ENCODE results near the genes GAP43, B4GALT4, ARHGAP31 and POPDC2.

GRCh38 chr3:114070574-114070958 is 14.0 kb downstream of the QTRT2 start:
- PRO-cap = no peak

- PRO-cap = no peak
Measured at GRCh38 chr3:114295936-114296227, 2.1 kb downstream of the TIGIT start.

DNA sequence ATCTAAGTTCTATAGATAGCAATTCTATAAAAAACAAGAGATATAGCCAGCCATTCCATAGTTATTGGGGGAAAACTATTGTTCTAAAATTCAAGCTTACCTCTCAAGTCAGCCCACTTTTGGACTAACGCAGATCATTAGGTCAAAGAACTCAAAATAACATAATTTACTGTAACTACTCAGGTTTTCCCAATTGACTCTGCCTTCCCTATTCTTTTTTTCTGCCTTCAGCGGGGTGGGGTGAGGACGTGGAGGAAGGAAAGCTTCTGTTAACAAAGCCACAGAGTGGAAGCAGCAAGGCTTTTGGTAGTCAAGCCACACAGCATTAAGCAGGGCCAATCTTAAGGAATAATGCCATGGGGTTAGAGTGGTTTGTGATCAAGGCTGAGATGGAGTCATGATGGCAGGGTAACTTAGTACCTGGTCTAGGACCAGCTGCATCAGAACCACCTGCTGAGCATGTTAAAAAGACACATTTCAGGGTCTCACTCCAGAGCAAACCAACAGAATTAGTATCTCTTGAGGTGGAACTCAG is 277.5 kb downstream of the TIGIT start:
- PRO-cap = no peak

GRCh38 chr3:114623918-114624853 is 330.4 kb downstream of the TIGIT start:
- PRO-cap = bidirectional peak, plus-strand start at chr3:114624222, minus-strand start at chr3:114624143

- PRO-cap = no peak
Measured at GRCh38 chr3:114706385-114707093, 412.7 kb downstream of the TIGIT start.

DNA sequence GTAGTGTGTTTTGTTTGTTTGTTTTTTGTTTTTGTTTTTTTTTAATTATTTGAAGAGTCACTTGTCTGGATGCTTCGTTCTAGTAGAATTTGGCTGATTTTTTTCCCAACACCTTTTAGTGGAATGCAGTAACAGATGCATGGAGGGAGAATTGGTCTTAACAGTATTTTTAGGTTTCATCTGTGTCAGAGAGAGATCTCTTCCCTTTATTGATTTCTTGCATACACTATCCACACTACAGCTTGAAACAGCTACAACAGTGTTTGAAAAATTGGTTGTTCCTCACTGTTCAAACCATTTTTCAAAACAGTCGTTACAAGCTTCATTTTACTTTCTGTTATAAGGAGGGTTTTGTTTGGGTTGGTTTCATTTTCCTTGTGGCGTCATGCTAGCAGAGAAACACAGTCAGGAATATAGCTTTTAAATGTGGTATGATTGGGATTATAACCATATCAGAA is 400.7 kb downstream of the ZBTB20 start:
- PRO-cap = no peak

- PRO-cap = no peak
Measured at GRCh38 chr3:114781917-114782434, 365.1 kb downstream of the ZBTB20 start.

- PRO-cap = no peak
Measured at GRCh38 chr3:114984127-114984747, 162.9 kb downstream of the ZBTB20 start.

DNA sequence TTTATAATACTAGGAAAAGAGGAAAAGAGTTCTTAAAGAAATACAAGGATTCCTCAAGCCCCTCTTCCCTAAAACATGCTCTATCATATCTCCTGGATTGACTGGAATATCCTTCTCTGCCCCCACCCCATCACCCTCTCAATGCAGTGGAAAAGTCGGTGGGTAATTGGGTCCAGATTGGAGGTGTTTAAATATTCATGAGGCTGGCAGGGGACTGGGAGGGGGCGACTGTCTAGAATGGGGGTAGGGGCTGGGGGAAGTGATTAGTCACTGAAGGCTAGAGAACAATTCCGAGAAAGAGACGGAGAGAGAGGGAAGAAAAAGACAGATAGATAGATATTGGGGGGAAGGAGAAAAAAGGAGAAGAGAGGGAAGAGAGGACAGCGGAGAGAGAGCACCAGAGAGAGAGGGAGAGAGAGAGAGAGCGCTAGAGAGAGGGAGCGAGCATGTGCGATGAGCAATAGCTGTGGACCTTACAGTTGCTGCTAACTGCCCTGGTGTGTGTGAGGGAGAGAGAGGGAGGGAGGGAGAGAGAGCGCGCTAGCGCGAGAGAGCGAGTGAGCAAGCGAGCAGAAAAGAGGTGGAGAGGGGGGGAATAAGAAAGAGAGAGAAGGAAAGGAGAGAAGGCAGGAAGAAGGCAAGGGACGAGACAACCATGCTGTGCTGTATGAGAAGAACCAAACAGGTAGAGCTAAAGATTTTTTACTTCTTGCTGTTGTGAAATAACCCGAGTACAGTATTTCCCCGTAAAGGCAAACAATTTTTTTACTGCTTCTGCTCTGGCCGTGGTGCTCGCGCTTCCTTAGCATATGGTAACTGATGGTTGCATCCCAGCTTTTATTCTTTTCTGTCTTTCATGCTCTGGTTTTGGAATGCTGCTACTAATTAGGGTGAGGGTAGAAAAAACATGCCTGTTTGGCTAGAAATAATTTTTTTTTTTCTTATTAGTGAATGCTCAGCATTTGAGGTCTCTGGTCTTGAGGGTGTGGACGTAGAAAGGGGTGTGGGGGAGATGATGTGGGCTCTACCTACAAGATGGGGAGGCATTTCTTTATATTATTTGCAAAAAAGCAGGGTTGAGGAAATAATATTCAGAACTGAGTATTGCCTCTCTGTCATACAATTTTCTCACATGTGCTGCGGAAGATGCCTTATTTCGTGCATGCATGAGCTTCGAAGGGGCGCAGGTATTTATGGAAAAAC is at the start of gene GAP43:
Gene GAP43 (plus strand): TSS at position 476 of the 1,203 bp plus-strand sequence.
- PRO-cap = no peak

- PRO-cap = bidirectional peak, plus-strand start at chr3:115784219, minus-strand start at chr3:115784007; unidirectional peak, minus-strand start at chr3:115784417; unidirectional peak, minus-strand start at chr3:115784573
Measured at GRCh38 chr3:115783657-115784812, 160.7 kb downstream of the GAP43 start.

DNA sequence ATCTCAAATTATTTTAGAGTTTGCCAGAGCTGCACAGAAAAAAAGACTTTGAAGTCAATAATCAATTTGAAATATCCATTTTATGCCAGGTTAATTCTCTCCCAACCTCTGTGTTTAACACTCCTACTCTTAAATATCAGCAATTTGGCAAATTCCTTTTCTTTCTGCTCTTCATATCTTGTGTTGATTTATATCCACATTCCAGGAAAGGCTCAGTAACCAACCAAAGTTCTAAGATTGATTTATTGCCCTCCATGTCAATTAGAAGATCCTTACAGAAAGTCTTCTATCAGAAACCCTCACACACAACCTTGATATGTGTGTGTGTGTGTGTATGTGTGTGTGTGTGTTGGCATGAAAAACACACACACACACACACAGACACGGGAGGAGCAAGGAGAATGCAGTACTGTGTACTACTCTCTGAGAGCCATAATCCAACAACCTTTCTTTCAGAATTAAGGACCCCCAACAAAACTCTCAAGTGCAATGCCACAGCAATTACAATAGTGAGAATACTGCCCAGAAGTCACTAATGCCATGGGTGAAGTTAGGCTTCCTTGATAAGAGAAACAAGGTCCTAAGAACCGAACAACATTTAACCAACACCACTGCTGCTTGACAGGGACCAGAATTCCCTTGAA is 1.1 kb downstream of the LSAMP start:
- PRO-cap = no peak

GRCh38 chr3:117997420-117997641 is 1037.3 kb downstream of the IGSF11 start:
- PRO-cap = no peak

DNA sequence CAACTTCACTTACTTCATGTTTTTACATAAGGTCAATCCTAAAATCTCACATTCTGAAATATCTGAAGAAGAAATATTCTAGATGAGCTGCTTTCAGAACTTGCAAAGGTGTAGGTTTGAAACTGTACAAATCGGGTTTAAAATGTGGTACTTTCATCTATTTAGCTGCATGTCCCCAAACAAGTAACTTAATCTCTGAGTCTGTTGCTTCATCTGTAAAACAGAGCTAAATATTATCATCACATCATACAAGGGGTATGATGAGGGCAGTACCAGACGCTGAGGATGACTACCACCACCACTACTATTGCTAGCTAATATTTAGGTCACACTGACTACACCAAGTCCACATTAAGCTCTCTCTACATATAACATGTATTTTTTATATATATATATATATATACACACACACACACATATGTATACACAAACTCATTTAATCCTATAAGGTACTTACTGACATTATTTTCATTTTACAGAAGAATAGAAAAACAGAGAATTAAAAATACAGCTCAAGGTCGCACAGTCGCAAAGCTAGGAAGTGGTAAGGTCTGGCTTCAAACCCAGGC is 101.5 kb downstream of the IGSF11 start:
- PRO-cap = no peak

GRCh38 chr3:119239920-119241181 is at the start of gene B4GALT4:
Gene B4GALT4, minus strand, starts transcription at chr3:119240878.
- PRO-cap = bidirectional peak, plus-strand start at chr3:119241036, minus-strand start at chr3:119240946

DNA sequence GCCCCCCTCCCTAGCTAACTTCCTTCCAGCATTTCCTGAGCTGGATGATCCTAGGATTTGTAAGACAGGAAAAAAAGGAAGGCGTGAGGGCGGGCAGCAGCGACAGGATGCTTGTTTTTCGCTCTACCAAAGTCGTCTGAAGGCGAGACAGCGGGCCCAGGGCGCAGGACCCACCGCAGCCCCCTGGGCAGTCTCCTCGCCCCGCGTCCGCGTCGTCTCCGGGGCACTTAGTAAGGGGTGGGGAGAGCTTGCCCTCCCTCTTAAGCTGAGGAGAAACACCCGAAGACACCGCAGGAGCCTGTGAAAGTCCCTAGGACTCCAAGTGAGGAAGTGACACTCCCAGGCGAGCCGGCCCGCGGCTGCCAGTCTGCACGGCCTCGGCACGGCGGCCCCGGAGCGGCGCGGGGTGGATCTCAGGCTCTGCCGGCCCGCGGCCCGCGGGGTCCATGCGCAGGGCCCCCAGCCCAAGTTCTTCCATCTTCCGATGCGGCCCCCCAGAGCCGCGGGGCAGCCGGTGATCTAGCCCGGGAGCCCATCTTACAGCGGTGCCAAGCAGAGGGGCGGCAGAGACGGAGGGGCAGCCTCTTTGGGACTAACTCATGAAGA is at the start of gene ARHGAP31:
Gene ARHGAP31 (plus strand): TSS at position 78 of the 606 bp plus-strand sequence.
- PRO-cap = bidirectional peak, plus-strand start at position 342 of the sequence, minus-strand start at position 232 of the sequence

DNA sequence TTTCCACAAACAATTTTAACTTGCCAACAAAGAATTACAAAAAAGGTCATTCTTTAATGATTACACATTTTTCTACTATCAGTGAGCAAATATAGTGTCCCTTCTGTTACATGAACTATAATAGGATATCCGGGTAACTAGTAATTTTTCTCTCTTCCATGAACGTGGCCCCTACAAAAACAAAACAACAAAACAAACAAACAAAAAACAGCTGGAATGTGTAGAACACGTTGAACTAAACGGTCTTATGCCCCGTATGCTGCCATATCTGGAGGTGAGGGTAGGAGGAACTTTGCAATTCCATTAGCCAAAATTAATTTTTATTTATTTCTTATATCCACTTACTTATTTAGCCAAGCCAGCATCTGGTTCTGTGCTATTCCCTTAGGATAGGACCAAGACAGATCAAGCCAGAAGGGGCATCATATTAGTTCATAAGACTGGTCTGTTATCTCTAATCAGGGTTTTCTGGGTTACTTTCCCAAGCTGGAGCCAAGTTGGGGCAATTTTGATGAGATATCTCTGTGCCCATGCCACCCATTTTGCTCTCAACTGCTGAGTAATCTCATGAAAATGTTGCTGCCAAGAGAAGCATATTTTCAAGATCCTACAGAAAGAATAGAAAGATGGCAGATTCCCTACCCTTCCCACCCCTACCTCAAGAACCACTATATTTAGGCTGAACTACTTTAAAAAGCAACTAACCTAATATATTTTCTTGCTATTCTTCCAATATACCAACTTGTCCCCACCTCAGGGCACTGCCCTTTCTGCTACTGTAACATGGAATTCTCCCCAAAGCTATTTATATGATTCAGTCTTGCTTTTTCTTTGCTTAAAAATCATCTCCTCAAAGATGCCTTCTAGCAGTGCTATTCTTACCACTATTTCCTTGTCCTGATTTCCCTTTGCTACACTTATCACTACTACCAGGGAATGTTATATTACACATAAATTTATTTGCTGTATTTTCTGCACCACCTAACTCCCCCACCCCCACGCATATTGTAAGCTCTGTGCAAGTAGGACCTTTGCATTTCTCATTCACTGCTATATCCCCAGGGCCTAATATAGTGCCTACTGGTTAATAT is 33.6 kb downstream of the TMEM39A start:
- PRO-cap = no peak

GRCh38 chr3:119660355-119661307 is at the start of gene POPDC2:
Gene POPDC2, minus strand, starts transcription at chr3:119660589.
- PRO-cap = bidirectional peak, plus-strand start at chr3:119661156, minus-strand start at chr3:119660883

- PRO-cap = unidirectional peak, minus-strand start at chr3:119663193
Measured at GRCh38 chr3:119662900-119663518, 2.6 kb upstream of the POPDC2 start.

DNA sequence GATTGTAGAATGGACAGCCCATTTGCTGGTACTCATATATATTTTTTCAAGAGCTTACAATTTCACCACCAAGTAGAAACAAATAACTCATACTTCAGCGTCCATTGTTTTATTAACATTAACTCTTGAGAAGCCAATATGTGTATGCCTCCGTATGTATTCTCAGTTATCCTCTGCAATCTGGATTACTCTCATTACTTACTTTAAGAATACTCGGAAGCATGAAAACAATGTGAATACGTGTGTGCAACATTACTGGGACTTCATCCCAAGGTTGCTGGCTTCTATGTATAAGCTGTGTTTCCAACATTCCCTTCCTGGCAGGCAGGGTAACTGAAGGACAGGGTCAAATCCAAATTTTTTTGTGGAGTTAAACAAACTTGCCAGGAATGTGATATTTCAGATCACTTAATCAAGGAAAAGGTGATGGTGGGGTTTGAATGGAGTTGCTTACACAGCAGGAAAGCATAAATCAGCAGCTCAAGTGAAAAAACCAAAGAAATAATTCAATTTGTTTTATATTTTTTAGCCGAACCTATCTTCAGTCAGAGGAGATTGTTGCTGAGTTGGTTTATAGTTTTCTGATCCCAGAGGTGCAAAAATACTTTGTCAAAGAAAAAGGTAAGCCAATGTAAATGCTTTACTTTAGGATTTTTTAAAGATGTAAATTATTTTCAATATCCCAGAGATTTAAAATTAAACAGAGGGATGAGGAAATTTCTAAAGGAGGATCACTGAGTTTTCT is 34.4 kb upstream of the NR1I2 start:
- PRO-cap = no peak

DNA sequence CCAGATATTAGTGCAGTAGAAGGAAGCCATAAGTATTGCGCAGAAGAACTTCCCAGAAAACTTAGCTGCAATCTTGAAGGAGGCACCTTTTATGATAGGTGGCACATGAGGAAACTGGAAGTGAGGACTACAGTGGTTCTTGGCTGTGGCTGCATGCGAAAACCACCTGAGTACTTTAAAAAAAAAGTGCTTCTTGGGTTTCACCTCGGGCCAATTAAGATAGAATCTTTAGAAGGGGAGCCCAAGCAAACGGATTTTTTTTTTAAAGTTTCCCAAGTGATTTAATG is 12.5 kb upstream of the NR1I2 start:
- PRO-cap = no peak

All from left cardiac atrium (tissue), 1 donor.